Epithelial cell of esophagus (primary cell): ENCODE measurements around a stretch of chr1.

DNA sequence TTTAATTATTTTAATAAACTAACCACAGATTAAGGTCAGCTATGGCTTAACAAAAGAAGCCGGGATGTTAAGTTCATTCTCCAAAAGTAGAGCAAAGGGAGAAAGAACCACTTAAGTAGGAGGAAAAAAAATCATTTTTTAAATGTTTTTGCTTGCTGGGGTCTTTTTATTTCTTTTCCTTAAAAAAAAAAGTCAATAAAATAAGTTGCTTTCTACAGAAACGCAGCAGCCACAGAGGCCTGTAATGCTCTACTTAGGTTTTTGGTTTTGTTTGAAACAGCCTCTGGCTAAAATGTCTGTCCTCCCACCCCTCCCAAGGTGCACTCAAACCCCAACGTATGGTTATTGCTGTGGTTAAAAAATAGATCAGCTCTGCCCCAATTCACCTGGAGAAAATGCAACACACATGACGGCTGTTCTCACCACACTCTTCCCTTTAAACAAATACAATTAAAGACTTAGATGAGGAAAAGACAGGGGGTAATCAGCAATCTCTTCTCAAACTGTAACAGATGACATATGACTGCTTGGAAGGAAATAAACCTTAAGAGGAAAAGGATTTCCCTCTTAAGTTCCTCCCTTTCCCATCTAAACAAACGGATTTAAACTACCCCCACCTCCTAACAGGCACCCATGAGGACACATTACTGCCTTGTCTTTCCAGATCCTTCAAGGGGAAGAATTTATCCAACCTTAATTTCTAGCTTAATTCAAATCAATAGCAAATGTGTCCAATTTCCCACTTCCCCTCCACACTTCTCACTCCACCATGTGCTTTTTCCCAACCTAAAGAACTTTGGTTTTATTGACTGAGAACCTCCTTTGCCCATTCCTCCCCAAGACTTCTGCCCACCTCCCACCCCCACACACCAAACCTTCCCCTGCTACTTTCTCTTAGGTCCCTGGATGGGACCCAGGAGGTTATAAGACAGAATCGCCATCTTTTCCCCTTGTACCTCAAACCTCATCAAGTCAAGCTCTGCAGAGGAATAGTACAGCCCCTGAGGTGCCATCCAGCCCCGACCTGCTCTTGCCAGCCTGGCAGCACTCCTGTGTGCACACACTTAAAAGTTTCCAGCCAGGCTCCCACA is 6.3 kb upstream of the MTMR11 start:
- RRBS: no CpG with 5 or more reads among the region's 7 CpGs

GRCh38 chr1:149943752-149944133 is 7.1 kb upstream of the MTMR11 start:
- RRBS: no CpG with 5 or more reads among the region's 6 CpGs

GRCh38 chr1:150008627-150009260 is 1.8 kb downstream of the OTUD7B start:
- RRBS: no CpG with 5 or more reads among the region's 8 CpGs

GRCh38 chr1:150093837-150094239 is 26.3 kb downstream of the VPS45 start:
- RRBS: no CpG with 5 or more reads among the region's 1 CpG

- RRBS: 2% methylated on average over 16 of the region's 74 CpGs
These were observed 868 bp downstream of the PLEKHO1 start for GRCh38 chr1:150150379-150151188.

- RRBS: no CpG with 5 or more reads among the region's 5 CpGs
These were observed 3.8 kb downstream of the PLEKHO1 start for GRCh38 chr1:150153543-150153964.

GRCh38 chr1:150165314-150165678 is 15.6 kb downstream of the PLEKHO1 start:
- RRBS: no CpG with 5 or more reads among the region's 2 CpGs

- RRBS: no CpG with 5 or more reads among the region's 43 CpGs
These were observed 555 bp upstream of the CIART start for GRCh38 chr1:150281565-150282433.

DNA sequence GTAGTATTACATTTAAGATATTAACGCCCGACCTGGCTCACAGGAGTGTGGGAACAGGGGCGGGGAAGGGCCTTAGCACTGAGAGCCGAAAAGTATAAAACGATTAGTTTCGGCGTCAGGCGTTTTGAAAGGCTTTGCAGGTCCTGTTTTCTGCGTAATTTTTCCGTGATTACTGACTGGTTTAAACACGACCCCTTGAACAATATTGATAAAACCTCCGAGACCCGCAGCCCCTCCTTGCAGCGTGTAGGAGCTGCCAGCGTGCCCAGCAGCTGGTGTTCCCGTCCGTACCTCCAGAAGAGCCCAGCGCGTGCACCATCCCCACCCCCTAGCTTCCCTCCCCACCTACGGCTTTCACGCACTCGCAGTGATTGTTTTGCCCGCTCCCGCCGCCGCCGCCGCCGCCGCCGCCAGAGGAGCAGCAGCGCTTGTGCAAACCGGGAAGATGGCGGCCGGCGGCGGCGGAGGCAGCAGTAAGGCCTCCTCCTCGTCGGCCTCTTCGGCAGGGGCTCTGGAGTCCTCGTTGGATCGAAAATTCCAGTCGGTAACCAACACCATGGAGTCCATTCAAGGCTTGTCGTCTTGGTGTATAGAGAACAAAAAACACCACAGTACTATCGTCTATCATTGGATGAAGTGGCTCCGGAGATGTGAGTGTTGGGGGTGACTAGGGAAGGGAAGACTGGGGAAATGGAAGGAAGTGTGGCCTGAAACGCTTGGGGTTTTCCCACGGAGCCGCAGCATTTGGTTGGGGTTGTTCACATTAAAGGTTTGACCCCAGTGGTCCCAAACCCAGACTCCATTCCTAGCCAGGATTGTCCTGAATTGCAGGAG is 540 bp downstream of the RPRD2 start:
- RRBS: no CpG with 5 or more reads among the region's 50 CpGs

GRCh38 chr1:150487774-150488143 is 540 bp downstream of the TARS2 start:
- RRBS: 11% methylated on average over 2 of the region's 6 CpGs

- RRBS: no CpG with 5 or more reads among the region's 9 CpGs
These were observed 3.7 kb upstream of the ADAMTSL4 start for GRCh38 chr1:150545180-150546225.

- RRBS: 47% methylated on average over 2 of the region's 41 CpGs
These were observed 8.8 kb downstream of the ADAMTSL4 start for GRCh38 chr1:150557535-150558838.

- RRBS: no CpG with 5 or more reads among the region's 24 CpGs
These were observed 12.7 kb downstream of the ADAMTSL4 start for GRCh38 chr1:150561810-150562449.

DNA sequence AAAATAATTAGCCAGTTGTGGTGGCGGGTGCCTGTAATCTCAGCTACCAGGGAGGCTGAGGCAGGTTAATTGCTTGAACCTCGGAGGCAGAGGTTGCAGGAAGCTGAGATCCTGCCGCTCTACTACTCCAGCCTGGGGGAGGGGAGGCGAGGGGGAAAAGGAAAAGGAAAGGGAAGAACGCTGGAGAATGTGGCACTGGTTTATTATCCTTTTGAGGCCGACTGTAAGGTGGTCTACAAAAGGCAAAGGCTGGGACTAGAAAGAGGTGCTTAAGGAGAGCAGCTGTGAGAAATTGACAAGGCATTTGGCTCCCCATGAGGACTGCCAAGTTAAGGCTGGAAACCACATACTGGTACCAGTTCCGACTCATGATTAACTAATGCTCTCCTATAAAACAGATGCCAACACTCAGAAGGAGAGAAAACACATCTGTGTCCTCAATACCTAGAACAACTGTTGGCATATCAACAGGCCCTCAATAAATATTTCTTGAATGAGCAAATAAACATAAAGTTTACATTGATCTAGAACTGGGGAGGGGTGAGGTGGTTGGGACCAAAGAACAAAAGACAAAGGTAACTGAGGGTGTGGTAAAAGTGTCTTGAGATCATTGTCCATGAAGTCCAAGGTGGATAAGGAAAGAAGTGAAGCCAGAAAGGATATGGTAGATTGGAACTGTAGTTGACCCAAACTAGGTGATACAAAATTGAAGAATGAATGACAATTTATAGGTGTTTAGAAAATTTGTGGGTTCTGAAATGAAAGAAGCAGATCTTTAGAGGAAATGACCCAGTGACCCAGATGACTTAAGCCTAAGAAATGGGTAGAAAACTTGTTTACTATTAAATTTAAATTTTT is 16.7 kb upstream of the MCL1 start:
- RRBS: no CpG with 5 or more reads among the region's 7 CpGs

DNA sequence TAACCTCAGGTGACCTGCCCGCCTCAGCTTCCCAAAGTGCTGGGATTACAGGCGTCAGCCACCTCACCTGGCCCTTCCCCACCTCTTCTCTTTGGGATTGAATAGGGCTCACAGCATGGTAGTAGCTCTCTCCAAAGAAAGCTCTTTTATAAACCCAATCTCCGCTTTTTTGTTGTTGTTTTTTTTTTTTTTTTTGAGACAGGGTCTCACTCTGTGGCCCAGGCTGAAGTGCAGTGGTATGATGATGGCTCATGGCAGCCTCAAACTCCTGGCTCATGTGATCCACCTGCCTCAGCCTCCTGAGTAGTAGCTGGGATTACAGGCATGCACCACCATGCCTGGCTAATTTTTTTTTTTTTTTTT is 24.1 kb downstream of the ENSA start:
- RRBS: no CpG with 5 or more reads among the region's 3 CpGs

DNA sequence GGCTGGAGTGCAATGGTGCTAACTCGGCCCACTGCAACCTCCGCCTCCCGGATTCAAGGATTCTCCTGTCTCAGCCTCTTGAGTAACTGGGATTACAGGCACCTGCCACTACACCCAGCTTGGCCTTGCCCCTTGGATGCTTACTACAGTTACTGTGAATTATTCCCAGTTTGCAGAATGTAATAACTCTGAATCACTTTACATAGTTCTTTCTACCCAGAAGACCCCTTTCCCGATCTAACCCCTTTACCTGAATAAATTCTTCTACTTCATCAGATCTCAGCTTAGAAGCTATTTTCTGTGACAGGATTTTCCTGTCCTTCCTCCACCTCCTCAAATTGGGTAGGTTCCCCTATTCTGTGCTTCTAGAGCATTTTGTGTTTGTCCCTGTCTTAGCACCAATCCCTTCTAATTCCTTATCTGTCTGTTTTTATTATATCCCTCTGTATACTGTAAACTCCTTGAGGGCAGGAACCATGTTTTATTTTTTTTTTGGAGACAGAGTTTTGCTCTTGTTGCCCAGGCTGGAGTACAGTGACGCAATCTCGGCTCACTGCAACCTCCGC is 12.5 kb downstream of the ENSA start:
- RRBS: no CpG with 5 or more reads among the region's 7 CpGs

DNA sequence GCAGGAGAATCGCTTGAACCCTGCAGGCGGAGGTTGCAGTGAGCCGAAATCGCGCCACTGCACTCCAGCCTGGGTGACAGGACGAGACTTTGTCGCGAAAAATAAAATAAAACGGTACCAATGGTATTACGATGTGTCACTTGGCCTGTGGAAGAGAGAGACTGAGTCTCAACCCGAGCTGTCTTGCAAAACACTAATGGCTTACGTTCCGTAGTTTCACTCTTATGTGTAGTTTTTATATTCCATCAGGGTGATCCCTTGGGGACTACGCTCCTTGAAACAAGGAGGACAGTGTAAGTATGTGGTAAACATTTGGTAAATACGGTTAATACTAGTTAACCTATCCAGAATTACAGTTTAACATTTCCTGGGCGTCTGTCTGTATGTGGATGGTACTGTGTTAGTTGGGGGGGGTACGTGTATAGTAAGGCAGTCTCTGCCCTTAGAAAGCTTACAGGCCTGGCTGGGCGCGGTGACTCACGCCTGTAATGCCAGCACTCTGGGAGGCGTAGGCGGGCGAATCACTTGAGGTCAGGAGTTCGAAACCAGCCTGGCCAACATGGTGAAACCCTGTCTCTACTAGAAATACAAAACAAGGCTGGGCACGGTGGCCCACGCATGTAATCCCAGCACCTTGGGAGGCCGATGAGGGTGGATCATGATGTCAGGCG is 933 bp upstream of the ENSA start:
- RRBS: no CpG with 5 or more reads among the region's 28 CpGs

DNA sequence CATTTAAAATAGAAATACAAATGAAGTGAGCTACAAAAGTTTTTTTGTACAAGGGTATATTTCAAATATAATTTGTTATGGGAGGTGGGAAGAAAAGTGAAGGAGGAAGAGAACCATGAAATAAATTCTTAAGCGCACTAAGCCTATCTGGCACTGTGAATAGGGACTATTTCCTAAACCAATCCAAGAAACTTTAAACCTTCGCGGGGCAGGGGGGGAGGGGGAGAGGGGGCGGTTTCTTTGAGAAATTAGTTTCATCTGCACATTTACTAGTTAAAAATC is 435 bp downstream of the GOLPH3L start:
- RRBS: no CpG with 5 or more reads among the region's 4 CpGs

- RRBS: no CpG with 5 or more reads among the region's 3 CpGs
These were observed 33.6 kb upstream of the CTSK start for GRCh38 chr1:150841706-150842054.